Sciatic nerve (tissue), 1 donor: ENCODE results near the gene TRAF3.

GRCh38 chr14:102077326-102077800, 9.5 kb downstream of the HSP90AA1 start:
- PRO-cap: no peak

DNA sequence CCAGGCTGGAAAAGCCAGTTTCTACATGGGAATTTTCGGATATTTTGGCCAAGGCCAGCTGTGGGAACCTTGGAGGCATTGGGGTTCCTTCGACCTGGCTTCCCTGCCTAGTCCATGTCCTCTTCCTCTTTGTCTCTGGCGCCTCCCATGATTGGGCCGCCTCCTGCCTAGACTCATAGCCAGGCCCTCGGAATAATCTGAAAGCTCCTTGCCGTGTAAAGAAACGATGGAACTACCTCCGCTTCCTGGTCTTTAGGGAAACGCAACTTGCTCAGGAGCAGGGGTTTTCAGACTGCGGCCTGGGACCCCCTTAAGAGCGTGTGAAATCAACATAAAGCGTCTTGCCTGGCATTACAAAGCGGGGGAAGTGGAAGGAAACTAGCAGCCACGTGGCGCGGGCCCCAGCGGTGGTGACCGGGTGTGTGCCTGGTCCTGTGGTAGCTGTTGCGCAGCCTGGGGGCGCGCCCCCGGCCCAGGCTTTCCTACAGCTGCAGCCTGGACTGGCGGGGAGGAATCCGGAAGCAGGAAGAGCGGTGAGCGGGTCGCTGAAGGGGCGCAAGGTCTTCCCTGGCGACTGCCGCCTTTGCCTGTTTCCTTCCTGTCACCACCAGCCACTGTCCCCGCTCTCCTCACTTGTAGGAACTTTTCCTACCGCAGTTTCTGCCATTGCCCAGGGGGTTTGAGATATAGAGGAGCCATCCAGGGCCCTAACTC, 1.5 kb upstream of the HSP90AA1 start:
- PRO-cap: bidirectional peak, plus-strand start at position 514 of the sequence, minus-strand start at position 523 of the sequence

GRCh38 chr14:102131142-102131842, 8.4 kb upstream of the WDR20 start:
- PRO-cap: no peak

- PRO-cap: no peak
Measured at GRCh38 chr14:102191004-102191582, 51.4 kb downstream of the WDR20 start.

GRCh38 chr14:102253037-102253739, 51.8 kb downstream of the MOK start:
- PRO-cap: no peak

- PRO-cap: no peak
Measured at GRCh38 chr14:102279861-102280443, 25.0 kb downstream of the MOK start.

- PRO-cap: no peak
Measured at GRCh38 chr14:102365296-102365704, 2.6 kb downstream of the TECPR2 start.

DNA sequence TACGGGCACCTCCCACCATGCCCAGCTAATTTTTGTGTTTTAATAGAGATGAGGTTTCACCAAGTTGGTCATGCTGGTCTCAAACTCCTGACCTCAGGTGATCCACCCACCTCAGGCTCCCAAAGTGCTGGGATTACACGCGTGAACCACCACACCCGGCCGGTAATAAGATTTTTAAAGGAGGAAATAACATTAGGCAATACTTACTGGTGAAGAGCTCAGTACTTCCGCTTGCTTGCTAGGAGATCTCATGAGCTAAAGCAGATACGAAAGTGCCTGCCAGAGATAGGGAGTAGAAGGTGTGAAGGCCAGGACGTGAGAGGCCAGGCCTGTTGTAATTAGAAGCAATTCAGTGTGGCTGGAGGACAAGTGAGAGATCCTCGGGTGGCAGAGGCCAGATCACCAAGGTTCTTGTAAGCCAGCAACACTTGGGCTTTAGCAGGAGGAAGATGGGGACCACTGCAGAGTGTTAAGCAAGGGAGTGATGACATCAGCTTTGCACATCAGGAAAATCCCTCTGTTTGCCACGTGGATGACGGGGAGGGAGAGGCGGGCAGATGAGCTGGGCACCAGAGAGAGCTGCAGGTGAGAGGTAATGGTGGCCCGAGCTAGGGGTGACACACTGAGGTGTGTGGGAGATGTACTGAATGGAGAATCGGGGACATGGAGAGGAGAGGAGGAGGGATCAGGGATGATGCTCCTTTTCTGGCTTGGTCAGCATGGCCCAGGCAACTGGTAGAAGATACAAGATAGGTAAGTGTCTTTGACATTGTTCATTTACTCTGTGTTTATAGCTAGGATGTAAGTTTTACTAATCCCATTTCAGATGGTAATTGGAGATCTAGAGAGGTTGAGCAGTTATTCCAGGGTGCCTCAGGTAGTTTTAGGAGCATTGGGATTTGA, 7.7 kb downstream of the TECPR2 start:
- PRO-cap: no peak

DNA sequence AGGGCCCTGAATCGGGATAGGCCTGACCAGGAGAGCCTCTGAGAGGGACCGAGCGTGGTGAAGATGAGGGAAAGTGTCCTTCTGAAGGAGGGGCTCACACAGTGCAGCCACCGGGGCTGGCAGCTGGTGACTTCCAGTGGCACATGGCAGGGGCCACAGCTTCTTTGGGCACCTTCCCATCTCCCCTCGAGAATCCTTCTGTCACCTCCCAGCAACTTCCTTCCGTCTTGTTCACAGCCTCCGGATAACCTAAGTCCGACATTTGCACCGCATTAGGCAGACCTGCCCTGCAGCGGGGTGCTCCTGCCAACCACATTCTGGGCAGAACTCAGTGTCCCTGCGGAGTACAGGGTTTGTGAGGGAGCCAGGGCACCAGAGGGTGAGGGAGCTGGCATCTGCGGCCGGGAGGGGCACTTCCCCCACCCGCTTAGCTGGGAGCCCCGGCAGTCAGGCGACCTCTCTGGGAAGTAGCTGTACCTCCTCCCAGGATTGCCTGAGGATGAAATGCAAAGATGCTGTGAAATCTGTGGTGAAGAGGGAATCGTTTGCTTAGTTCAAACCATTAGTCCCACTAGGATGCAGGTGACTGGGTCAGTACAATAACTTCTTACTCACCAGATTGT, 58.7 kb downstream of the ANKRD9 start:
- PRO-cap: no peak

- PRO-cap: bidirectional peak, plus-strand start at chr14:102524956, minus-strand start at chr14:102524620
Measured at GRCh38 chr14:102524507-102525756, 15.4 kb upstream of the ANKRD9 start.

GRCh38 chr14:102560252-102561222, 31.9 kb upstream of the RCOR1 start:
- PRO-cap: no peak

- PRO-cap: no peak
Measured at GRCh38 chr14:102585216-102585960, 7.1 kb upstream of the RCOR1 start.

- PRO-cap: no peak
Measured at GRCh38 chr14:102618320-102619434, 26.2 kb downstream of the RCOR1 start.

DNA sequence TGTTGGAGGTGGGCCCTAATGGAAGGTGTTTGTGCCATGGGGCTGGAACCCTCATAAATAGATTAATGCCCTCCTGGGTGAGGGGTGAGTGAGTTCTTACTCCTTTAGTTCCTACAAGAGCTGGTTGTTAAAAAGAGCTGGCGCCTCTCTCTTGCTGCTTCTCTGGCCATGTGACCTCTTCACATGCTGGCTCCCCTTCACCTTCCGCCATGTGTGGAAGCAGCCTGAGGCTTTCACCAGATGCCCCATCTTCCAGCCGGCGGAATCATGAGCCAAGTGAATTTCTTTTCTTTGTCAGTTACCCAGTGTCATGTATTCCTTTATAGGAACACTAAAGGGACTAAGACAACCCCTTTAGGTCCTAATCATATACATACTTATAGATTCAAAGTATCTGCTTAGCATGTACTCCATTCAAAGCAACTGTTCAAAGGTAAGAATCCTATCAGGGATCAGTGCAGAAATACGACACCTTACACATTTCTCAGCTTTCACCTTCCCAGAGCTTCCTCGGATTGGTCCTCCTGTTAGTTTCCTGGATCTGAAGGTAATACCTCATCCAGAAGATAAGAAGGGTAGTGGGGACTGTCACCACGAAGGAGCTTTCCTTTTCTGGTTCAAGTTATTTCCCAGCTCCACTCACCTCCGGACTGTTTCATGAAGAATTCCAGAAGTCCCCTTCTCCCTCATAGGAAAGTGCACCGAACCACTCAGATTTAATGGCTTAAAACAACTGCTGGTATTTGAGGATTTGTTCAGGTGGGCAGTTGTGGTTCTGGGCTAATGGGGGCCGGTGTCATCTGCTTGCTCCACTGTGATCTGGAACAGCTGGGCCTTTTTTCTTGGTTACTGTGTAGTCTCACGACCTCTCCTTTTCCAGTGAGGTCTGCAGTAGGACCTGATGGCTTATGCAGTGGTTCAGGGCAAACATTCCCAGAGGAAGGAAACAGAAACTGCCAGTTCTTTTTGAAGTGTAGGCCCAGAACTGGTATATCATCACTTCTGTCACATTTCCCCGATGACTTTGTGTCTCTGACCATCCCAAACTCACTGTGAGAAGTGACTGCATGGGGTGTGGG, 38.0 kb downstream of the RCOR1 start:
- PRO-cap: no peak

GRCh38 chr14:102645042-102646161, 53.0 kb downstream of the RCOR1 start:
- PRO-cap: no peak

DNA sequence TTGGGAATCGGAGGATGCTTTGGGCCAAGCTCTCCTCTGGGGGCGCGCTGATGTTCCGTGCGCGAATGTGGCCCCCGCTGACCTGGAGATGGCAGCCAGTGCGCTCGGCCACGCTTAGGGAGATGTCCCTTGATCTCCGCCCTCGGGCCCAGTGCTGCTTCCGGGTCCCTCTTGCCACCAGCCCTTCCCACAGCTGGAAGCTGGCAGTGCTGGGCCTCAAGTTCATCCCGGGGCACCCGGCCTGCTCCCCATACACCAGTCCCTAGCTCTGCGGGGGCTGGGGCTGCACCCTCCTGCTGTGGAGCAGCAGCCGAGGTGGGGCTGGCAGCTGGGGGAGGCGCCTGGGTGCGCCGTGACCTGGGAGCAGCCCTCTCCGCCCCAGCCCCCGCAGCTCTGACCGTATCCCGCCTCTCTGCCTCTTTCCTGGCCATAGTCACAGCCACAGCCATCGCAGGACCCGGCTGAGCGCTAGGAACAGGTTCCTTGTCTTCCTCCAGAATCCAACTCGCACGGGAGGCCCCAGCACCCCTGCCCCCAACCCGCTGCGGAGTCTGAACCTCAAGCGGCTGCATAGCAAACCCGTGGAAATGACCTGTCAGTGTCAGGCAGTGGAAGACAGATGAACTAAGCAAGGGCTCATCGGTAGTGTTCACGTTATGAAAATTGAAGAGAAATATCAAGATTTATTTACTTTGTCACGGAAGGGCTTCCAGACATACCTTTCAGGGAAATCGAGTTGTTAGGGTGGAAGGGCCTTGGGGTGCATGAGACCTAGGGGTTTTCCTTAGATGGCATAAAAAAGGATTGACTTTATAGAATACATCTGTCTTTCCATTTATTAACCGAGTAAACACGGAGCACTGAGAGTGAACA, 91.4 kb downstream of the RCOR1 start:
- PRO-cap: no peak

GRCh38 chr14:102773157-102773458, 4.1 kb upstream of the TRAF3 start:
- PRO-cap: no peak

- PRO-cap: bidirectional peak, plus-strand start at chr14:102776313, minus-strand start at chr14:102776317
Measured at GRCh38 chr14:102775955-102776878, 1.0 kb upstream of the TRAF3 start.

DNA sequence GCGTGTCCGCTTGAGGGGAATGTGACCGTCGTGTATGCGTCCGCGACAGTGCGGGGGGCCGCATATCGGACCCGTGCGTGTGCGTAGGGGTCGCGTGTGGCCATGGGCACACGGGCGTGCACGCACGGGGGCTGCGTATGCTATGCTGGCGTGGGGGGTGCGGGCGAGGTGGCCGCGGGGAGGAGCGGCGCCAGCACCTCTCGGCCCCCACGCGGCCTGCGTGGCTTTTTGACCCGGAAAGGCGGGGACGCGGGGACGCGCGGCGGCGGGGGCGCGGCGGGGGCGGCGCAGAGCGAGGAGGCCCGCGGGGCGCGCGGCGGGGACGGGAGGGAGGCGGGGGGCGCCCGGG, 396 bp upstream of the TRAF3 start:
- PRO-cap: bidirectional peak, plus-strand start at position 268 of the sequence, minus-strand start at position 230 of the sequence

DNA sequence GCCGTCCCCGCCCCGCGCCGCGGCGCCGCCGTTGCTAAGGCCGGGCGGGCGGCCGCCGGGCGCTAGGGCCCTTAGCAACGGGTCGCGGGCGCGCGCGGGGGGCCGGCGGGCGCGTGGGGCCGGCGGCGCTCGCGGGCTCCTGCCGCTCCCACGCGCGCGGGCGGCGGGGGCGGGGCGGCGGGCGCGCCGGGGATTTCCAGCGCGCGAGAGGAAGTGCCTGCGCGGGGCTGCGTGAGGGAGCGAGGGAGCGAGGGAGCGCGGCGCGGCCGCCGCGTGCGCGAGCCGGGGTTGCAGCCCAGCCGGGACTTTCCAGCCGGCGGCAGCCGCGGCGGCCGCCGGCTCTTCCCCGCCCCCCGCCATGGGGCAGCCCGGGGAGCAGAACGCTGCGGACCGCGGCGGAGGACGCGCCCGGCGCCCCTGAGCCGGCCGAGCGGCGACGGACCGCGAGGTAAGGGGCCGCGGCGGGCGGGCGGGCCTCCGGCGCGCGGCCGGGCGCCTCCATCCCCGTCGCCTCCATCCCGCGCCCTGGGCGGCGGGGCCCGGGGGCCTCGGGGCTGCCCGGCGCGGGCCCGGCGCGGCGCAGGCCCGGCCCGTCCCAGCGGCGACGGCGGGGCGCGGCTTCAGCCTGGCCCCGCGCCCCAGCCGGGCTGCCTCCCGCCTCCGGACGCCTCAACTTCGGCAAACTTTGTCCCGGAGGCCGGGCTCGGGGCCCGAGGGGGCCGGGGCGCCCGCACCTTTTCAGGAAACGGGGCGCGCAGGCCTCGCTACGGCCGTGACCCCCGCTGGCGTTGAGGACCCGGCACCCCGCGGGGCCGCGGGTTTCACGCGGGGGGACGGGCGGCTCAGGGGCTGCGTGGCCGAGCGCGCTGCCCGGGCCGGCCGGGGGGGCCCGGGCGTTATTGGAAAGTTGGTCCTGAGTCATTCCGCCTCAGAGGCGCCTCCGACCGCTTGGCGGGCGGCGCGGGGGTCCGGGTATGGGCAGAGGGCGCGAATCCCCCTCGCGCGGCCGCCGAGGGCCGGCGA, at the start of gene TRAF3:
TSS of gene TRAF3 (plus strand) at position 222 of the 1,023 bp plus-strand sequence.
- PRO-cap: bidirectional peak, plus-strand start at position 222 of the sequence, minus-strand start at position 275 of the sequence; bidirectional peak, plus-strand start at position 699 of the sequence, minus-strand start at position 527 of the sequence; bidirectional peak, plus-strand start at position 931 of the sequence, minus-strand start at position 874 of the sequence